Penis (tissue), 1 donor: Measurements from ENCODE around the genes GTF2H2C, FCHO2 and FOXD1.

DNA sequence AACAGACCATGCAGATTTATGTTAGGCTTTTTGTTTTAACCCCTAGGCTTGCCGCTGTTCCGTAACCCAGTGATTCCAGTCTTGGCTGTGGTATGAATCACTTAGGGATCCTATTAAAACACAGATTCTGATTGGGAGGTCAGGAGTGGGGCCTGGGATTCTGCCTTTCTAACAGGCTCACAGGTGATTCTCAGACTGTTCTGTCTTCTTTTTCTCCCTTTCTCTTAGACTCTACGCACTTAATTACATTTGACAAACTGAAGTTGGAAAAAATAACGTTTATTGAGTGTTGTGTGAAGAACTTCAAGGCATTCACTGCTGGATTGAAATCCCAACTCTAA lies 2.6 kb downstream of the OCLN start:
- PRO-cap = no peak

- PRO-cap = no peak
Measured at GRCh38 chr5:69527853-69528473, 32.0 kb upstream of the GTF2H2C start.

- PRO-cap = bidirectional peak, plus-strand start at chr5:69560274, minus-strand start at chr5:69560043
Measured at GRCh38 chr5:69559724-69560420, at the start of gene GTF2H2C. Gene GTF2H2C, plus strand, starts transcription at chr5:69560191.

GRCh38 chr5:71470181-71470635 lies 14.8 kb downstream of the BDP1 start:
- PRO-cap = no peak

- PRO-cap = no peak
Measured at GRCh38 chr5:71586478-71587051, 575 bp upstream of the MCCC2 start.

DNA sequence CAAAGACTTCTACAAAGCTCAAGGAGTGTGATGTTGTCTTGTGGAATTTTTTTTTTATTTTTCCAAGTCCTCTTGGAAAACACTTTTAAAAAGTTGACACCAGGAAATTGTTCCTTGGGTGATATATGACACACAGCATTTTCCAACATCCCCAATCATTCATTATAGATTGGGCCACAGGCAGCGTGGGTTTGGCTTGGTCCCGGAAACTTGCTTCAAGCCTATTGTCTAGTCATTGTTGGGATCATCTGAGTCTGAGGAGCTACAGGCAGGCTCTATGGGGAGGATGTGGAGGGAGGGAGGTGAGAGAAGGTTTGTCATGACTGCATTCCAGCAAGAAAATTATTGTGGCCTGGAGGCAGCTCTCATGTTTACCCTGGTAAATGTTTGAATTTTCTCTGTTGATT lies 30.5 kb downstream of the CARTPT start:
- PRO-cap = no peak

DNA sequence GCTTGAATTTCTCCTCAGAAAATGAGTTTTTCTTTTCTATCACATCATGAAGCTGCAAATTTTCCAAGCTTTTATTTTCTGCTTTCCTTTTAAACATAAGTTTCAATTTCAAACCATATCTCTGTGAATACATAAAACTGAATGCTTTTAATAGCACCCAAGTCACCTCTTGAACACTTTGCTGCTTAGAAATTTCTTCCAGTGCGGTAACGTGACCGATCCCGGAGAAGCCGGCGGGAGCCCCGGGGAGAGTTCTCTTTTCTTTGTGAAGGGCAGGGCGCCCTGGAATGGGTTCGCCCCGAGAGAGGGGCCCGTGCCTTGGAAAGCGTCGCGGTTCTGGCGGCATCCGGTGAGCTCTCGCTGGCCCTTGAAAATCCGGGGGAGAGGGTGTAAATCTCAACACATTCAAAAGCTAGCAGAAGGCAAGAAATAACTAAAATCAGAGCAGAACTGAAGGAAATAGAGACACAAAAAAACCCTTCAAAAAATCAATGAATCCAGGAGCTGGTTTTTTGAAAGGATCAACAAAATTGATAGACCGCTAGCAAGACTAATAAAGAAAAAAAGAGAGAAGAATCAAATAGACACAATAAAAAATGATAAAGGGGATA lies 131.7 kb downstream of the CARTPT start:
- PRO-cap = no peak

GRCh38 chr5:71925033-71925476 lies 182.2 kb upstream of the MAP1B start:
- PRO-cap = no peak

DNA sequence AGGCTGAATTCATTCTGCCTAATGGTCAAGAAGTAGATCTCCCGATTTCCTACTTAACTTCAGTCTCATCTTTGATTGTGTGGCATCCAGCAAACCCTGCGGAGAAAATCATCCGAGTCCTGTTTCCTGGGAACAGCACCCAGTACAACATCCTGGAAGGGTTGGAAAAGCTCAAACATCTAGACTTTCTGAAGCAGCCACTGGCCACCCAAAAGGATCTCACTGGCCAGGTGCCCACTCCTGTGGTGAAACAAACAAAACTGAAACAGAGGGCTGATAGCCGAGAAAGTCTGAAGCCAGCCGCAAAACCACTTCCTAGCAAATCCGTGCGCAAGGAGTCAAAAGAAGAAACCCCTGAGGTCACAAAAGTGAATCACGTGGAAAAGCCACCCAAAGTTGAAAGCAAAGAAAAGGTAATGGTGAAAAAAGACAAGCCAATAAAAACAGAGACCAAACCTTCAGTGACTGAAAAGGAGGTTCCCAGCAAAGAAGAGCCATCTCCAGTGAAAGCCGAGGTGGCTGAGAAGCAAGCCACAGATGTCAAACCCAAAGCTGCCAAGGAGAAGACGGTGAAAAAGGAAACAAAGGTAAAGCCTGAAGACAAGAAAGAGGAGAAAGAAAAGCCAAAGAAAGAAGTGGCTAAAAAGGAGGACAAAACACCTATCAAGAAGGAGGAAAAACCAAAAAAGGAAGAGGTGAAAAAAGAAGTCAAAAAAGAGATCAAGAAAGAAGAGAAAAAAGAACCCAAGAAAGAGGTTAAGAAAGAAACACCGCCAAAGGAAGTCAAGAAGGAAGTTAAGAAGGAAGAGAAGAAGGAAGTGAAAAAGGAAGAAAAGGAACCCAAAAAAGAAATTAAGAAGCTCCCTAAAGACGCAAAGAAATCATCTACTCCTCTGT lies 87.7 kb downstream of the MAP1B start:
- PRO-cap = no peak

DNA sequence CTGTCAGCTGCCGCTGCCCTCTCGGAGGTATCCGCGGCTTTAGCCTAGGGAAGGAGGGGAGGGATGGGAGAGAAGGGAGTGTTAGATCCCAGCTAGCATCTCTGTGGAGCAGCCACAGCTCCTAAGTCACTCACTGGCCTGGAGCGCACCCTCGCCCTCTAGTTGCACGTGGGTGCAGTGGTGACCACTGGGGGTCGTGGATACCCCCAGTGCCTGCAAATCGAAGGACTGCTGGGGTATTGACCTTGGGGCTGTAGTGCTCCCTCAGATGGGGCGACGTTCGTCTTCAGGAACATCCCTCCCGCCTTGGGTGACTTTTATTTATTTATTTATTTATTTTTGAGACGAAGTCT lies 286 bp downstream of the PTCD2 start:
- PRO-cap = no peak

DNA sequence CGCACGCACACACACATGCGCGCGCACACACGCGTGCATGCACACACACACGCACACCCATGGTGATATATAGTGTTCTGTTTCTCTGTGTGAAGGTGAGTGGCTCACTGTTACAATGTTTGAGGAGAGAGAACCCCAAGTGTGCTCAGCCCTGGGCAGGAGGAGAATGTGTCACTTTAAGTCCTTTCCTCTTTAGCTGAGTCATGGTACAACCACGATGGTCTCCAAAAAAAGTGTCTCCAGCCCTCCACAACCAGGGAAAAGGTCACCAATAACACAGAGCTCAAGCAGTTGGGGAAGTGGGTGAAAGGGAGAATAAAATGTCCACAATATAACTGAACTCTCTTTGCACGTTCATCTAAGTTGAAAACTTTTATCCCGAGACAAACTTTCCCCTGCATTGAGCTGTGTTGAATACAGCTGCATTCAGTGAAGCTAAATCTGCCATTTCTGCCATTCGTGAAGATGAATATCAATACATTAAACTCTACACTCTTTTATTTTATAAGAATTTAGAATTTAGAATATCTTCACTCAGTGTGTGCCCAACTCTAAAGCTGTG lies 3.1 kb downstream of the ZNF366 start:
- PRO-cap = no peak

DNA sequence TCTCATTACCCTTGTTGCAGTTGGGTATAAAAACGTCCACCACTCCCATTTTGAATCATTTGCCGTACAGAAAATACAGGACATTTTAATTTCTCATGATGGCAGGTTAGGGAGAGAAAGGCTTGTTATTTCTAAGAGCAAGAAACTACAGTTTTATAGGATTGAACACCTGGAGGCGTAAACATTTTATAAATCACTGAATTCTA lies 699 bp upstream of the TNPO1 start:
- PRO-cap = unidirectional peak, plus-strand start at position 58 of the sequence

- PRO-cap = bidirectional peak, plus-strand start at chr5:72955570, minus-strand start at chr5:72955415; bidirectional peak, plus-strand start at chr5:72955993, minus-strand start at chr5:72955752
Measured at GRCh38 chr5:72955087-72956156, at the start of gene FCHO2. Gene FCHO2, plus strand, starts transcription at chr5:72956041.

GRCh38 chr5:73370391-73371218 lies 78.0 kb downstream of the FOXD1 start:
- PRO-cap = no peak

DNA sequence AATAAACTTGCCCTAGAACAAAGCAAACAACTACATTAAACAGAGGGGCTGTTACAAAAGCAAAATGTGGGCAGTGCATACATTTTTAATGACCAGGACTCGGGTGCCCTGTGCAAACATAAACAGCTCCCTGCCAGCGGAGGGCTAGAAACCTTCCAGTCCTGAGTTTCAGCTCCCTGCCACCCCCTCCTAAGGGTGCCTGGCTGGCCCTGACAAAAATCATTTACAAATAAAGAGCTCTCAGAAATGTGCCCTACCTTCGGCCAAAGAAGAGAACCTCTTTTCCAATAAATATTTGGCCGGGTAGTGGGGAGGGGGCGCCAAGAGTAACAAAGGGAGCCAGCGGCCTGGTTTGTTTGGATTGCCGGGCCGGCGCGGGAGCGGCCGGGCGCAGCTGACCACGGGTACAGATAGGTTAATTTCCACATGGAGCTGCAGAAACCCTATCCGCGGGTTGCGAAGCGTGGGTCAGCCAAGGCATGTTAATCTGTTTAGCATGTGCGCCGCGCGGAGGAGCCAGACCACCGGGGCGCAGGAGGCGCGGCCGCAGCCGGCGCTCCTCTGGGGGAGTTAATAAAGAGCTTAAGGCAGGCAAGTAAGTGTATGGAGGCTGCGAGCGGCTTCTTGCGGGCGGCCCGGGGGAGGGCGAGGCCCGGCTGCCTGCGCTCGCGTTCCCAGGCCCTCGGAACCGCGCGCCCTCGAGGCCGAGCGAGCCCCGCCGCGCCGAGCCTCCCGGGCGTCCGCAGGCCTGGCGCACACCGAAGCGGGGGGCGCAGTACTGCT lies 29.3 kb downstream of the FOXD1 start:
- PRO-cap = no peak

- PRO-cap = bidirectional peak, plus-strand start at chr5:73447653, minus-strand start at chr5:73447321
Measured at GRCh38 chr5:73447075-73447749, 1.4 kb downstream of the FOXD1 start.

DNA sequence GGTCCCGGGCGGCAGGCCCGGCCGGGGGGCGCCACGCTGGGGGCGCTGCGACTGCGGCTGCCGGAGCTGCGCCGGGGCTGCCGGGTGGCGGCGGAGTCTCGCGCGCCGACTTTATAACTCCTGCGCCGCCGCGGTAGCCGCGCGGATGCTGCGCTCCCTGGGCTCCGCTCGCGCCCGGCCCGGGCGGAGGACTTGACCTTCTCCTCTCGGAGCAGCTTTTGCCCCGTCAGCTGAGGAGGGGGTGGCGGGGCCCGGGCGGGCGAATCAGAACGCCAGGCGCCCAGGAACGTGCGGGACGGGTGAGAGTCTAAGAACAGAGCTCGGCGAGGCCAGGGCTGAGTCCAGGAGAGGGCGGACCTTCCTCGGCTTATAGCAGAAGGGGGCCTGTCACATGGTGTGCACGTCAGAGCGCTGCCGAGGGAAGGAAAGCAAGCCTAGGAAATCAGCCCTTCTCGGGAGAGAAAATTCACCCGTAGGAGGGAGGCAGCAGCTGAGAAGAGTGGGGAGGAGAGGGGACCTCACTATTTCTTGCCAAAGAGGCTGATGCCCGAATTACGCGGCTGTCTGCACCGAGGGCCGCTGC lies at the start of gene FOXD1:
Gene FOXD1, minus strand, starts transcription at position 343 of the 583 bp plus-strand sequence.
- PRO-cap = bidirectional peak, plus-strand start at position 455 of the sequence, minus-strand start at position 343 of the sequence

- PRO-cap = no peak
Measured at GRCh38 chr5:73803701-73804066, 177.7 kb downstream of the ARHGEF28 start.

DNA sequence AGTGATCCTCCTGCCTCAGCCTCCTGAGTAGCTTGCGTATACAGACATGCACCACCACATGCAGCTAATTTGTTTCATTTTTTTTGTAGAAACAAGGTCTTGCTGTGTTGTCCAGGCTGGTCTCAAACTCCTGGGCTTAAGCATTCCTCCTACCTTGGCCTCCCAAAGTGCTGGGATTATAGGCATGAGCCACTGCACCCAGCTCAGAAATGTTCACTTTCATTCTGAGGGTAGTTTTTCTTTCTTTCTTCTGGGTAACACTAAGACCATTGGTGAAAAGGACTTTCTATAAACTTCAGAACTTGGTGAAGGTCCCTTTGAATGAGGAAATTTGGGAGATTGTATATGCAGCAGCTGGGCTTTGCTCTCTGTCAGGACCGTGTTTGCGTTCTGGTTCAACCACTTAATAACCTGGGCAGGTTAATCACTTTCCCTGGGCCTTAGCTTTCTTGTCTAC lies 196.8 kb downstream of the ARHGEF28 start:
- PRO-cap = no peak

DNA sequence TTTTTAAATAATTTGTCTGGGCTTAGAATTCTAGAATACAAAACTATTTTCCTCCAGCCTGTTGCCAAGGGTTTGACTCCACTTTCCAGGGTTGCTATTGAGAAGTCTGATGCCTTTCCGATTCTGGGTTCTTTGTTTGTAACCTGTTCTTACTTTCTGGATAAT lies 305.0 kb downstream of the ARHGEF28 start:
- PRO-cap = no peak